Placental pericyte (primary cell): Measurements from ENCODE around the genes CSDE1 and CASQ2.

- CAGE, long polyA plus RNA = no peak
These were observed 1.1 kb downstream of the AP4B1 start for GRCh38 chr1:113903357-113904019.

GRCh38 chr1:113929415-113930155, 461 bp downstream of the HIPK1 start:
- CAGE, long polyA plus RNA = no peak

- CAGE, long polyA plus RNA = no peak
These were observed 24.8 kb upstream of the OLFML3 start for GRCh38 chr1:113954460-113954987.

DNA sequence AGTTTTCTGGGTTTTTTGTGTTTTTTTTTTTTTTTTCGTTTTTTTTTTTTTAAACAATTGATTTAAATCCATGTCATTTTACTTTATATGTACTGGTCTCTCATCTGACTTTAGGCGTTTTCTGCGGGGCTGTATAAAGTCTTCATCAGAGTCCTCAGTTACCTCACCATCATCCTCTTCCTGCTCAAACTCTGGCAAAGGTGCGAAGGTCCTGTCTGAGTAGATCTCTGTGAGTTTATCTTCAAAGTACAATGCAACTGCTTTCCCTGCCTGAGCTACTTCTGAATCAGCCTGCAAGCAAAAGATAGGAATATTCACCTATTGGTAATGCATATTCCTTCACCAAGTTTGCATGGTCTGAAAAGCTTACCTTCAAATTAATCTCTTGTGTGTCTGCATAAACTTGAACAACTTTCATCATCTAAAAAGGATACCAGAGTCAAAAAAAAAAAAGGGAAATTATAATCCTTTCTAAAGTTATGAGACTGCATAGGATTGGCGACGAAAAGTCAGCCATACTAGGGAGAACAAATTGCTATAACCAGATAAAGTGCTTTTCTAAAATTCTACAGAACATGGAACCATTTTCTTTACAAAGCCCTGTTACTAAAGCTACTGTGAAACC, 113.3 kb downstream of the TRIM33 start:
- CAGE, long polyA plus RNA = no peak

- CAGE, long polyA plus RNA = no peak
These were observed 12.6 kb upstream of the BCAS2 start for GRCh38 chr1:114593914-114594573.

DNA sequence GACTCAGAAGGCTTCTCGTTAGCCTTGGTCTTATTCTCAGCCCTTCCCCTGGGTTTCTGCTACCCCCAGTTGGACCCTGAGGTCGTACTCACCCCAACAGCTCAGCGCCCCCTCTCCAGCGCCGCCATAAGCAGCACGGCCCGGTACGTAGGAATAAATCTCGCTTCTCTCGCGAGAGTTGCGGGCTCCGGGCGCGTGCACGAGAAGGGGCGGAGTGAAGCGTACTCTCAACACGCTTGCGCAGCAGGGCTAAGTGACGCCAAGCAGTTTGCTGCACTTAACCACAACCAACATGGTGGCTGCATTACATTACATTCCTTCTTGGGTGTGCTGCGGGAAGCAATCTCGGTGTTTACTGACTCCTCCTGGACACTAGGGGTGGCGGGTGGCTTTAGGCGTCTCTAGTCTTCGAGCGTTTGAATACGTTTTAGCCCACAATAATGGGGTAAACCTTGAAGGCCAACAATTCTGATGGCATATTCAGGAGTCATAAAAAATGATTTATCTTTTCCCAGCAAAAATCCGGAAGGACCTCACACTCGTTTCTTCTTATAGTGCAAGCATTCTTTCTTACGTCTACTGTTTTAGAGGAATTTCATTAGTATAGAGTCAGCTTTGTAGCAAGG, at the start of gene CSDE1:
TSS of gene CSDE1 (minus strand) at position 152 of the 626 bp plus-strand sequence.
- CAGE, long polyA plus RNA = no peak

DNA sequence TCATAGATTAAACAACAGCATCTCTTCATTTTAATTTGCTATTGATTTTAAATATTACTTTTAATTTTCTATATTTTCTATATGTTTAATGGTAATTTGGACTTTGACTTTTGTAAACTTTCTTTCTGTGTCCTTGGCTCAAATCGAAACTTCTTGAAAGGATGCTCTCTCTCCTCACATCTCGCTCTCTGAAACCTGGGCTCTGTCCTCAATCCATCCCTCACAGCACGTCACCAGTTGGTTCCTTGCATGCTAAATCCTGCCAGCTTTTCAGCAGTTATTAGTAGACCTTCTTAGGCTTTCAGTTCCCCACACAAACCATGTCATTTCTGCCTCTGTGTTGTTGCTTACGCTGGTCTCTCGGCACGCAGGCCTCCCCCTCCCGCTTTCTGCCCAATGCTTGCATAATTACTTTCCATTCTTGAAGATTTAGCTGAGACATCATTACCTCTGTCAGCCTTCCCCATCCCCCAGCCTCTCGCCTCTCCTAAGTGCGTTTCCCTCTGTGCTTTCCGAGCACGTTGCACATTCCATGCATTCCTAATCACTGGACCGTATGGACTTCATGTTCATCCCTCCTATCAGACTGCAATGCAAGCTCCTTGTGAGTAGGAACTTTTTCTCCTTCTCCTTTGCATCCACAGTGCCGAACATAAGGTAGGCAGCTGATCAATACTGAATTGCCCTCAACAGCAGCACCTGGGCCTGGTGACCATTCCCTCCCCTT, 26.7 kb downstream of the TSHB start:
- CAGE, long polyA plus RNA = no peak

DNA sequence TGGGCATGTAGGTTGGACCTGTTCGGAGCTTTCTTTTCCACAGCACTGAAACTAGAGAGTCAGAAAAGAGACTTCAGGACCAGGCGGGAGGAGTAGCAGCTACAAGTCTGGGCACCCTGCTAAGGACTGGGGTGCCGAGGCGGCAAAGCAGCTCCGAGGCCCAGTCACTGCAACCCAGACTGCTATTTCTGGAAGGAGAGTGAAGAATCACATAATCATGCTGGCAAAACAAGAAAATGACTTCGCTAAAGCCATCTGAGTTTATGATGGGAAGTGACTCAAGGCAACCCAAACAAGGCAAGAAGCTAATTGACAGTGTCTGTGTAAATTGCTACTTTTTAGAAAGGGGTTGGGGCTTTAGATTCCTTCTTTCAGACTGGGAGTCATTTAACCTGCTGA, 27.9 kb downstream of the TSHB start:
- CAGE, long polyA plus RNA = no peak

- CAGE, long polyA plus RNA = no peak
These were observed 21.7 kb downstream of the TSPAN2 start for GRCh38 chr1:115067561-115068052.

DNA sequence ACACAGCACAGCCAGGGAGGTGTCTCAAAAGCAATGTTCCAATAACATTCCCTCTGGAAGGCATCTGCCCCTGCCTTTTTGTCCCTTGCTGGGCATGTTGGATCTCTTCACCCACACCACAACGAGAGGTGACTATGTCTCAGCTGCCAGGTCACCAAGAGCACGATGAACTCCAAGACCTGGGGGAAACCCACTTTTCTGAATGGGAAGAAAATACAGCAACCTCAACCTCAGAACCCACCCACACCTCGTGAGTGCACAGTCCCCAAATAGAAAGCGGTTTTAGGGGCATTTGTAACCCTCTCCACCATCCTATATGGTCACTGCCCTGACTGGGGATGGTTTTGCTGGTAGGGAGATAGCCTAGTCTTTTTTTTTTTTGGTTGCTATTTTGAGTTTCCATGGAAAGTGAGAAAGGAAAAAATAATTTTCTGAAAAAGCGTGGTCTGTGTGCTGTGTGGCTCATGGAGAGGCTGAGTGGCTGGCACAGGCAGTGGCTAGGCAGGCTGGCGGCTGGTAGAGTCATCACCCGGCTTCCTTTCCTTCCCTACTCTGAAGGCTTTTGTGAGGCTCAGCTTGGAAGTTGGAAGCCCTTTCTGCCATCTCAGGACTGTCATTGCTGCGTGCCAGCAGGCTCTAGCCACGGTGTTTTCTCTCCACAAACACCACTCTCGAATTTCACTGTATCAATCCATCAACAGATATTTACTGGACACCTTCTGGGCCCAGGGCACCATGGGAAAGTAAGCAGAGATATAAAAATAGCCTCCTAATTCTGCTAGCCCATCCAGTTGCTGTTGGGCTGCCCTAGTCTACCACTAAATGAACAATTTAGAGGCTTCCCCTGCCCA, 15.8 kb downstream of the TSPAN2 start:
- CAGE, long polyA plus RNA = no peak

DNA sequence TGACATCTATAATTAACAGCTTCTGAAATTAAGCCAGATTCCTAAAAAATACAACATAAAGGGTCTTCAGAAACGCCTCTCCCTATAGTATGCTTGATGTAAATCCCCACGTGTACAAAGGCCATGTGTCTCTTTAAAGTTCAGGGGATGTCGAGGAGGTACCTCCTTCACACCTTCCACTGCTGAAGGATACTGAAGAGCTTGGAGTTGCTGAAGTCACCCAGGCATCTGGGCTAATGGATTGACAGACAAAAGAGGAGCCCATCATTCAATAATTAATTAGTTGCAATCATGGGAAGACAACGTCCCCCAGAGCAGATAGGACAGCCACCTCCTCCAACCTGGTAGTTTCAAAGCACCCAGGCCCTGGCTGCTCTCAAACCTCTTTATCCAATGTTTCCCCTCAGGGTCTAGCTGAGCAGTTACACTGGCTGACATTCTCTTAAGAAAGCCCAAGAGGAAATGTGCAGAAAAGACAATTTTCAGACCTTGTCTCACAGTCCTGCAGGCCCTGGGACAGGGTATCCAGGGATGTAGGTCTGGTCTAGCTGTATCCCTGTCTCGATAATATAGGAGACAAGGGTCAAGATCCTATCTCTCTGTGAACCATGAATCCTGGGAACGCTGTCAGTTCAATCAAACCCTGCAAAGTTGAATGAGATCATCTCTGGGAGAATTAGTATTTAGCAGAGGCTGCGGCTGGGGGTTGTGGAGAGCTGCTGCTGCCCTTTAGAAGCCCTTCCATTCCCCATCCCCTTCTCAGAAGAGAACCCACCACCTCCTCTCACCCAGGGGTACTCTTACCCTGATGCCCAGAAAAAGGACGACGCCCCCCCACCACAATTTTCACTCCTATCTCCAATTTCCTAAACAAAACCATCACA, 1.1 kb downstream of the TSPAN2 start:
- CAGE, long polyA plus RNA = no peak

DNA sequence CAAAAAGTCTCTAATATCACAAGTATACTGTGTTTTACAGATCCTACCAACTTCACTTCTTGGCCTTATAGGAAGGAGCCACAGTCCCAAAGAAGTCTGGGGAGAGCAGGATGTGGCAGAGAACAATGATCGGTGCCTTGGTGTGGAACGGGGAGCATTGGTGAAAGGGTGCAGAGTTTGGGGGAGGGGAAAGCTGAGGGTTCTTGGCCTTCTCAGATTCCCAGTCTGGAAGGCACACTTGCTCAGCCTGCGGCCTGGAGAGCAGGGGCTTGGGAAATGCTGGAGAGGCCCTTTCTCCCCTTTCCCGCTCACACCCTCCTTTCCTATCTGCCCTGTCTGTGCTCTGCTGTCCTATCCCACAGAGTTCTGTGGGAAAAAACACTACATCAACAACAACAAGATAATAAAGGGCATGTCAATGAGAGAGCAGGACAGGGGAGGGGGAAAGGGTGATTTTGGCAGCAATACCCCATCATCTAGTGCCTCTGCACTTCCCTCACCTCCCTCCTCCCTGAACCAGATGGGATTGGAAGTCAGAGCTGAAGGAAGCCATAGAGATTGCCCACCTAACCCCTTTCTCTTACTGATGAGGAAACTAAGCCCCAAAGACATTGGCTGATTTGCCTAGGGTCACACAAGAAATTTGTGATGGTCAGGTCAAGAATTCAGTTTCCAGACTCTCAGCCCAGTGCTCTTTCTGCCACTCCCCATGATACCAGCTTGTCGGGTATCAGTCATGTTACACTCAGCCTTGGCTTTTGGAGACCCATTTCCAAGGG, 121.9 kb downstream of the NGF start:
- CAGE, long polyA plus RNA = no peak

DNA sequence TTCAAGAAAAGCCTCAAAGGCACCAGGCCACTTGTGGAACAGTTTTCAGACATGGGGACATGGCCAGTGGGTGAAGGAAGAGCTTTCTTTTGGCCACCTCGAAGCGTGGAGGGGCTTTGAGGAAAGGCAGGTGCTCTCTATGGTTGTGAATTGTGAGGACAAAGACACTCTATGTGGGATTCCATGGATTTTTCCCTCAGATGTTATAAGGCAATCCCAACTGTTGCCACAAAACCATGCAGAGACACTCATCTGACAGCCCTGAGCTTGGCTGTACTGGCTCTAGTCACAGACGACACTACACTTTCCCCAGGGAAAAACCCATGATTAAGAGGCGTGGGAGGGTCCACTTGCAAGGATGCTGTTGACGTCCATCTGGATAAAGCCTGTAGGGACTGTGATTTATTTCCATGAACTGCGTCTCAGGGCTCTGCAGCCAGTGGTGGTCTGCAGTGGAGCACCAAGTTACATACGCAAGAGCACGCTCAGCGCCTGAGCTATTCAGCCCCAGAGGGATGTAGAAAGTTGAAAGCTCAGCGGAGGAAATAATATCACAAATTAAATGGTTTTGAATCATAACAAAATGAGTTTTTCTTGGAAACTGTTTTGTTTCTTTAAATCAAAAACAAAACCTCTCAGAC, 71.4 kb downstream of the NGF start:
- CAGE, long polyA plus RNA = no peak

DNA sequence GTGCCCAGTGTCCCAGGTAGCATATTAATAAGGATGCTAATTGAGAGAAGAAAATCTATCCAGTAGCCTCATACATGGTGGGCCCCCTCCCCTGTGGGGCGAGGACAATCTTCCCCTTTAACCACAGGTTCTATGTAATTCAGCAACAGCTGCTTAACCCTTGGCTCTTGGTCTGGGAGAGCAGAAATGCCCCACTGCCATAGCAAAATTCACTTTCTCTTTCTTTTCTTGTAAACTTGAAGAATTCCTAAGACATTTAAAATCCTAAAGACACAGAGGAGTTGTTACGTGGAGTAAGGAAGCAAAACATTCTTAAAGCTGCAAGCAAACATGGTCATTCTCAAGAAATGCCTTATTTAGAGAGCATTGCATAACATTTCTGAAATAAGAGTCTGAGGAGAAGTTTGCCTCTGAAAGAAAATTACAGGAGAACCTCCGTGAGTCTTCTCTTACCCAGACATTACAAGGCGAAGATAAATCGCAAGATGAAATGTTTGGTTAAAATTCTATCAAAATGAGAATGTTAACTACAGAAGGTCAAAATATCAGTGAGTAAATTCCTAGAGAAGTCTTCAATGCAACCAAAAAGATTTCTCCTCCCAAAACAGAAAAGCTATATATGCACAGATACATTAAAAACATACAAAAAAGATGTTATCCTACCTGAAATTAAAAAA, 6.1 kb downstream of the NGF start:
- CAGE, long polyA plus RNA = no peak

DNA sequence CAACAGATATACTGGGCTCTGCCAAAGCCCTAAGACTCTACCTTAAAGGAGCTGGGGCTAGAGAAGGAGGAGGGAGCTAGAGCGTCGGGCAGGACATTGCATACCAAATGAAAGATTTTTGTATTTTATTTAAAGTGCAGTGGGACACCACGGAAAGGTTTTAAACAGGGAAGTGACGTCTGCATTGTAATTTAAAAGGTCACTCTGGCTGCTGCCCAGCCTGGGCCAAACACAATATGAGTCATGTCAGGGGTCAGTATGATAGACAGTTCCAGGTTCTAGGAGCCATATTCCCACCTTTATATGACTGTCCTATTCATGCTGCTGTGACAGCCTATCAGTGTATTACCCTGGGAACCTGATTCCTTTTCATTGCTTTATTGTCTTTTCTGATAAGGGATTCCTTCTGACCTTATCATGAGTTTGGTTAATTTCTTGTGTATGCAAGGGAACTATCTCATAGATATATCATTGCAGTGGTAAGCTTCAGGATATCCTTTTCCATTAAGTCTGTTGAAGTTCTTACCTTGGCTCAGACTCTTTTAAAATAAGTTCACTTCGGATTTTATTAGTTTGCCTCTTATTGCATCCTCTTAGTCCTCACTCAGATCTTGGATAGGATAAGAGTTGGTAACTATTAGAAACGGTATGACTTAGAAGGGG, 5.3 kb downstream of the VANGL1 start:
- CAGE, long polyA plus RNA = no peak

DNA sequence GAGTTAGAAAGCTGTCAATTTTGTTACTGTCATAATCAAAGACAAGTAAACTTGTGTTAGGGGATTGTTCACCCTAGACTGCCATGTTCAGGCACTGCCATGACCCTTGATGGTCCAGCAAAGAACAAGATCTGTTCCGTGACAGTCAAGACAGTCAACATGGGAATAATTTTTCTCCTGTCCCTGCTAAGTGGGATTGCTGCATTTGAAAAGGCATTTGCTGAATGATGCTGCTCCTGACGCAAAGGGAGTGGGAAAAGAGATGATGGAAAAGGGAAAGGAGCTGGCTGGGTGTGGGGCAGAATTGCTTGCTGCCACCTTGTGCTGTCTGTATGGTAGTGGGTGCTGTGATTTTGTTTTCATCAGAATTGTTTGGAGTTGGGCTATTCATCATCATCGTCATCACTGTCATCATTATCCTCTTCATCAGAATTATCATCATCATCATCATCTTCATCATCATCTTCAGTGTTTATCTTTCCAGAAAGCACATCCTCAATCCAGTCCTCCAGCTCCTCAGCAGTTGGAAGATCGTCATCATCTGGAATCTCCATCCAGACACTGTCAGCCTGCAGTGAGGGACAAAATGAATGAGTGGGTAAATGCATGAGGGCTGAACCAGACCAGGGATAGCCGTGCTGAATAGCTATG, 59.2 kb downstream of the VANGL1 start:
- CAGE, long polyA plus RNA = no peak

DNA sequence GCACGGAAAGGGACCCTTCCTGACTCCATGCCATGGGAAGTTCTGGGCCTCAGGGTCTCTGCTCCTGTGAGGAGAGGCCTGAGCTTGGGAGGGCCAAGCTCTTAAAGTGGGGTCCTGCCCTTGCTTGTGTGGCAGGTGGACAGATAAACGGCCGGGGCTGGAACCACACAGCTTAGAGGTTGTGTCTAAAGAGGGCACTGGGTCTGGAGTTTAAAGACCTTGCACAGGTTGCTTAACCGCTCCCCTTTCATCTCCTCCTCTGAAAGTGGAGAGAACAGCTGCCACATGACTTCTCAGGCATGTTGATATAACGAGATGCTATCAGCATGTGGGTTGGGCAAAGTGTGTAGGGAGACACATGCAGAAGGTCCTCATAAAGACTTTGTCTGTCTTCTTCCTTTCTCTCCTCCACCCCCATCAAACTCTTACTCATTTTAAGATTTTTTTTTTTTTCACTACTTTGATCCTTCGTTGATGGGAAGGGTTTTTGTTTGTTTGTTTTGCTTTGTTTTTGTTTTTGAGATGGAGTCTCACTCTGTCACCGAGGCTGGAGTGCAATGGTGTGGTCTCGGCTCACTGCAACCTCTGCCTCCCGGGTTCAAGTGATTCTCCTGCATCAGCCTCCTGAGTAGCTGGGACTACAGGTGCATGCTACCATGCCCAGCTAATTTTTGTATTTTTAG, 57.2 kb downstream of the CASQ2 start:
- CAGE, long polyA plus RNA = no peak

GRCh38 chr1:115768430-115769275, at the start of gene CASQ2:
Gene CASQ2, minus strand, starts transcription at chr1:115768714.
- CAGE, long polyA plus RNA = no peak

- CAGE, long polyA plus RNA = no peak
These were observed 44.7 kb upstream of the MAB21L3 start for GRCh38 chr1:116066392-116066976.

DNA sequence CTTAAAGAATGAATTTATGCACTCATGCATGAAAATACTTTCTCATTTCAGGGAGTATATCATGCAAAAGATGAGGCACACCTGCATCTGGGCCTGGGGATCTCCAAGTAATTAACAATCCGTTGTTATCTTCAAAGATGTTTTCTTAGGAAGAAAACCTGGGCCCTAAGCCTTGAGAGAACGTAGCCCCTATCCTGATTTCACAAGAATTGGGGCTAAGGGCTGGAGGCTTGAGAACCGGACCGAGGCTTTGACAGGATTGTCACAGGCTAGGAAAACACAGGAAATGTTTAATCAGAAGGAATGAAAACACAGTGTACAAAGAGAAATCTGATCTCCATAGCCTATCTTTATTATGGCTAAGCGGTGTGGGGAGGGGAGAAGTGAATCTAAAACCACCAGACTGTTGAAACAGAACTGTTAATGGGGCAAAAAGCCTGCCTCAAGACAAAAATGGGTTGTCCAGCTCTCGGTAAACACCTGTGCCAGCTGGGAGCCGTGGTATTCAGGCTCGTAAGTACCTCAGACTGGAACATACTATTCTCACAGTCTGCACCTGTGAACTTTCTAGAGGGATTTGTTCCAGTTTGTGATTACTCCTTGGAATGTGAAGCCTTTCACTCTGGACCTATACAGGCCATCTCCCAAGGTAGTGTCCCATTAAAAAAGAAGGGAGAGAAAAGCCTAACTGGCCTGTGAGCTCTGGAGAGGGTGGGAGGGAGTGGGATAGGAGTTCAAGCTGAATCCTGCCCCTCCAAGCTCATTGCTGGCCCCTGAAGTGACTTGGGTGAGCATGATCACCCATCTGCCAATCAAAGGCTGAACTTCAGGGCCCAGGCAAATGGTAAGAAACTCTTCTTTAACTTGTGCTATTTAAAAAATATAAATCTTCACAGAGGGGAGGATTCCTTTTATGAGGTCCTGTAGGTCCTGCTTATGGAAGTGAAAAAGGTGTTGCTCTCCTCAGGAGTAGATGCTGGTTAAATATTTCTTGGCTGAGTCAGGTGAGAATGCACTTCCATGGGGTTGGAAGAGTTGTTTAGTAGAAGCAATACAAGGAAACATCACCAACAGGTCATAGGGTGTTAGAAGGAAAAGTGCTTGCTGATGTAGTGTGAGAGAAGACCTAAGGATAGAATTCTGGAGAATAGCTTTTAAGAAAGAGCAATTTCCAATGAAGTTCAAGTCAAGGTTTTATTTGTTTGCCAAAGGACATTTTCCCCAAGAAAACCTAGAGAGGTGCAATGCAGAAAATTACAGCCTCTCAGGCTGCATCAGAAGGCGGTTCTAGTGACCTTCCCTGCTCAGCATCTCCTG, 42.5 kb upstream of the ATP1A1 start:
- CAGE, long polyA plus RNA = no peak